Peripheral blood mononuclear cell (primary cell): ENCODE measurements around the gene ANAPC10.

- PRO-cap, 8 experiments: no peak in any of the 8 experiments
These were observed 174.4 kb upstream of the TBC1D9 start for GRCh38 chr4:140930454-140931129.

GRCh38 chr4:141016016-141016726, 117.1 kb downstream of the RNF150 start:
- PRO-cap, 8 experiments: no peak in any of the 8 experiments

- PRO-cap, 8 experiments: no peak in any of the 8 experiments
These were observed 10.6 kb downstream of the ZNF330 start for GRCh38 chr4:141231135-141231755.

DNA sequence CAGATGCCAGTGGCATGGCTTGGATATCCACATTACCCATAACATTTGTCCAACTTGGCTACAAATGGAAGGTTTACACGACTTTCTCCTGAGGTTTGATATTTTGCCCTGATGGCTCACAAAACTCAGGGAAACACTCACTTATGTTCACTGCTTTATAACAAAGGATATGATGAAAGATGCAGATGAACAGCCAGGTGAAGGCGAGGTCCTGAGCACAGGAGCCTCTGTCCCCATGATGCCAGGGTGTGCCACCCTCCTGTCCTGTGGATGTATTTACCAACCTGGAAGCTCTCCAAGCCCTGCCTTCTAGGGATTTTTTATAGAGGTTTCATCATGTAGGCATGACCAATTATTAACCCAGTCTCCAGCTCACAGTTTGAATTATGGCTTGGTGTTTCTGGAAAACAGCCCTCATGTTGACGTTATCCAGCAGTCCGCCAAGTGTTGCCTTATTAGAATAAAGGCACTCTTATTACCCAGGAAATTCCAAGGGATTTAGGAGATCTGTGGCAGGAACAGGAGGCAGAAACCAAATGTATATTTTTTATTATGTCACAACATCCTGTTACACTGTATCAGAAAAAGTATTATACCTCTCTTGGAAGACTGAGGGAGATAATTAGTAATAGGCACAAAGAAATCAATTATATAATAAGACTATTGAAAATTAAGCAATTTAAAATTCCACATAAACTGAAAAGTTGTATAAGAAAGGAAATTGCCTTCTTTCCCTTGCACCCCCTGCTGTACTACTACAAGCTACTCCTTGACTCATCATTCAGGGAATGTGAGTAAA, 129.5 kb downstream of the ZNF330 start:
- PRO-cap, 8 experiments: no peak in any of the 8 experiments

- PRO-cap, 8 experiments: no peak in any of the 8 experiments
These were observed 216.9 kb downstream of the IL15 start for GRCh38 chr4:141853157-141853794.

DNA sequence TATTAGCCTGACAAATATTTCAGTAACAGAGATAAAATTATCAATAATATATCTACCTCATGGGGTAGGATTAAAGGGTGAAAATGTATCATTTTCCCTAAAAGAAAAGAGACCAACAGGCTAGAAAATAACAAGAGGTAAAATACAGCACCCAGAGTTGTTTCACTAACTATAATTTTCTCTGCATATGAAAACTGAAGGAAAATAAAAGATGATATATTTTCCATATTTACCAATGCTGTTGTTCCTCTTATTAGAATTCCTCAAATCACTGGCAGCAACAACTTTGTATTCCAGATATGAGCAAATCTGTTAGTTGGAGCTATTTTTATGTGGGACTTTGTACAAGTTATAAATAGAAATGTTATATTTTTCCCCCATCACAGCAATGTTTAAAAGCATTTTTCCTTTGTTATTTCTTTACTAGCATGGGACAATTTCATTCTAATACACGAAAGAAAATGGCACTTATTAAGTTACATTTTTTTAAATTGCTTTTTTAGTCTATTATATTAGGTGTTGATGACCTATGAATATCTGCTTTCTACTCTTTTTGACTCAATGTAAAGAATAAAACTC, 540.4 kb downstream of the INPP4B start:
- PRO-cap, 8 experiments: no peak in any of the 8 experiments

- PRO-cap, 8 experiments: no peak in any of the 8 experiments
These were observed 115.8 kb upstream of the INPP4B start for GRCh38 chr4:142961841-142962313.

DNA sequence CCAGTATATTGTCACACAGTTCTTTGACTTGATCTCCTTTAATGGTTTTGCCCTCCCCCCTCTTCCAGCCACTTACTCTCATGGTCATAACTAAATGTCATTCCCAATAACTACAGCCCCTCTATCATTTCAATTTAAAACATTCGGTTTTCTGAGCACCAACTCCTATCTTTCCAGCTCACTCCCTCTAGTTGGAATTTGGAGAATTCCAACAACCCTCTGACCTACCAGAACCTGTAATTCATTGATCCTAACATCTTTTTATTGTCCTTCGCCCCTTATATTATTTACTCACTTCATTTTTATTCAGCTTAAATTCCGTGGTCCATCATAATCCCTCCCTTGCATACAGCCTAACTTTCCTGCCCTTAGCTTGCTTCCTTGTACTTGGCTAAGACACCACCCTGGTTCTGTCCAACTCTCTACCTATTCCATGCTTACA, 21.6 kb upstream of the USP38 start:
- PRO-cap, 8 experiments: peak in 2 of 8 experiments; most common plus-strand start position 202 of the sequence (in 2)

DNA sequence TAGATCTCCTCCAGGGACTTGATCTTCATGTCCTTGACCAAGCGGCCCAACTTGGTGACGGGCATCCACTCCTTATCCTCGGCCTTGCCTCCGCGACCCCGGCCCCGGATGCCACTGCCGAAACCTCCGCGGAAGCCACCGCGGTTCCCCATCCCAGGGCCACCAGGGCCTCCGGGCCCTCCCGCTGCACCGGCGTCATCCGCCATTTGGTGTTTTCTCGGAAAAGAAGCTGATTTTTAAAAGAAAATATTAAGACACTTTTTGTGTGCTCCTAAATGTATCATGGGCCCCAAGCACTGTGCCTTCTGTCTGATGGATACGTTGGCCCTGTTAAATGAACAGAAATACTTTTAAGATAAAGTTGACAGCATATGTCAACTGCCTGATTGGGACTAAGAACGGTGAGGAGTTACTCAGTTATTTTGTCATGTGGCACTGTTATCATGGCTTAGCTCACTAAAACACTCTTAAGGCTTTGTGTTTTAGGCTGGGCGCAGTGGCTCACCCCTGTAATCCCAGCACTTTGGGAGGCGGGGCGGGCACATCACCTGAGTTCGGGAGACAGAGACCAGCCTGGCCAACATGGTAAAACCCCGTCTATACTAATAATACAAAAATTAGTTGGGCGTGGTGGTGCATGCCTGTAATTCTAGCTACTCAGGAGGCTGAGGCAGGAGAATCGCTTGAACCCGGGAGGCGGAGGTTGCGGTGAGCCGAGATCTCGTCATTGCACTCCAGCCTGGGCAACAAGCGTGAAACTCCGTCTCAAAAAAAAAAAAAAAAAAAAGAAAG, 13.4 kb downstream of the GAB1 start:
- PRO-cap, 8 experiments: no peak in any of the 8 experiments

- PRO-cap, 8 experiments: no peak in any of the 8 experiments
These were observed 66.0 kb downstream of the GAB1 start for GRCh38 chr4:143402479-143403208.

GRCh38 chr4:143420244-143420643, 83.6 kb downstream of the GAB1 start:
- PRO-cap, 8 experiments: no peak in any of the 8 experiments

- PRO-cap, 8 experiments: no peak in any of the 8 experiments
These were observed 81.8 kb upstream of the SMARCA5 start for GRCh38 chr4:143431501-143432249.

- PRO-cap, 8 experiments: peak in 8 of 8 experiments; most common plus-strand start chr4:143514943 (in 6); most common minus-strand start chr4:143514854 (in 4)
These were observed 1.1 kb downstream of the SMARCA5 start for GRCh38 chr4:143514403-143515206.

- PRO-cap, 8 experiments: peak in 8 of 8 experiments; most common plus-strand start chr4:145098288 (in 6); most common minus-strand start chr4:145098192 (in 5)
These were observed at the start of gene ANAPC10 for GRCh38 chr4:145097559-145098413. Gene ANAPC10 (minus strand): TSS chr4:145098196.

GRCh38 chr4:145098414-145099241, 517 bp downstream of the ABCE1 start:
- PRO-cap, 8 experiments: peak in 3 of 8 experiments; most common plus-strand start chr4:145098565 (in 1); most common minus-strand start chr4:145098571 (in 1)

DNA sequence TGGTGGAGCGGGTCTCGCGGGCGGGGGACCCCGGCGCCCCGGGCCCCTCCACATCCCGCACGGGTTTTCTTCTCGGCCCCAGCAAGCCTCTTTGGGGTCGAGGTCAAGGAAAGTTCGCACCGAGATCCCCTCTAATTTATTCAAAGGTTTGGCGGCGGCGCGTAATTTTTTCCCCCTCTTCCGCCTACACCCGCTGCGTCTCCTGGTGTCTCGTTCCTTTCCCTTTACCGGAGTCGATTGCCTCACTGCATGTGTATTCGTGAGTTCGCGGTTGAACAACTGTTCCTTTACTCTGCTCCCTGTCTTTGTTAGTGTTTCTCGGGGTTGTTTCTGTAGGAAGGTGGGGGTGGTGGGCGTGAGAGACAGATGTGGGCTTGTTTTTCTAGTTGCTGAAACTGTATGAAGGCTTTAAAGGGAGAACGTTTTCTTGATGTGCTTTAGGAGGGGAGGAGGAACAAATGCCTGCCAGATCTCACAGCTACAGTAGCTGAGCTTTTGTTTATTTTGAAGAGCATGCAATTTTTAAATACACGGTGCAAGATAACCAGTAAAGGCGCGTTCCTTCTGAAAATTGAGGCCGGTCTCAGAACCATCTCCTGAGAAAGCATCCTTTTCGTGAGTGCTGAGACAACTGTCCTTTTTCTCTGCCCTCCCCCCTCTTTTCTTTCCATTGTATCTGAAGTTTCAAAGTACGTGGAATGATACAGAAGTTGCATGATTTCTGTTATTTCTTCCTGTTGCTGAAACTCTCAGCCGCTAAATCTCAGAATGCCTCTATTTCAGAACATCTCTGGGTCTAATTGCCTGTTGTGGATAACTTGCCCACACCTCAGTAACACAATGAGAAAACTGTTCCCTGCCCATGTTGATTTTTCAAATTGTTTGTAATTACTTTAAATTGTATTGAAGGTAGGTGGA, 1.2 kb downstream of the SMAD1 start:
- PRO-cap, 8 experiments: peak in 2 of 8 experiments; most common plus-strand start position 245 of the sequence (in 1); most common minus-strand start position 204 of the sequence (in 2)

GRCh38 chr4:145532947-145533402, 51.3 kb downstream of the SMAD1 start:
- PRO-cap, 8 experiments: no peak in any of the 8 experiments

DNA sequence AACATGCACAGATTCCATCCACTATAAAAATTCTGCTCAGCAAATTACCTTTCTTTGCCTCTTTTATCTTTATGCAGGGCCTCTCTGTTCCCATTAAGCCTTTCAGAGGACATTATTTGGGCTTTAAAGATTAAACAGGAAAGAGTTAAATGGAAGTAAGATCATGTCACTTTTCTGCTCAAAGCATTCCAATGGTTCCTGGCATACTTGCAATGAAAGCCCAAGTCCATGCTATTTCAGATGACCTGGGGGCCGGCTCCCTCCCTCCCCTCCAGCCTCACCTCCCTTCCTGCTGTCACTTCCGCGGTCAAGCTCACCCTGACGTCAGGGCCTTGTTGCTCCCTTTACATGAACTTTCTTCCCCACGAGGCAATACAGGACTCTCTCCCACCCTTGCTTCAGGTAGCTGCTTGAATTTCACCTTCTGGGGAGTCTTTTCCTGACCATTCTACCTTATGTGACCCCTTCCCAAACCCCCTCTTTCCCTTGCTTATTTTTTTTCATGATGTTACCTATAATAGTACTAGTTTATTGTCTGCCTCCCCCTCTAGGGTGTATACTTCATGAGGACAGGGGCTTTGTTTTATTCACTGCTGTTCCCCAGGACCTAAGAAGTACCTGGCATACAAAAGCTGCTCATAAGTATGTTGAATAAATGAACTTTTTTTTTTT, 125.7 kb downstream of the C4orf51 start:
- PRO-cap, 8 experiments: no peak in any of the 8 experiments

DNA sequence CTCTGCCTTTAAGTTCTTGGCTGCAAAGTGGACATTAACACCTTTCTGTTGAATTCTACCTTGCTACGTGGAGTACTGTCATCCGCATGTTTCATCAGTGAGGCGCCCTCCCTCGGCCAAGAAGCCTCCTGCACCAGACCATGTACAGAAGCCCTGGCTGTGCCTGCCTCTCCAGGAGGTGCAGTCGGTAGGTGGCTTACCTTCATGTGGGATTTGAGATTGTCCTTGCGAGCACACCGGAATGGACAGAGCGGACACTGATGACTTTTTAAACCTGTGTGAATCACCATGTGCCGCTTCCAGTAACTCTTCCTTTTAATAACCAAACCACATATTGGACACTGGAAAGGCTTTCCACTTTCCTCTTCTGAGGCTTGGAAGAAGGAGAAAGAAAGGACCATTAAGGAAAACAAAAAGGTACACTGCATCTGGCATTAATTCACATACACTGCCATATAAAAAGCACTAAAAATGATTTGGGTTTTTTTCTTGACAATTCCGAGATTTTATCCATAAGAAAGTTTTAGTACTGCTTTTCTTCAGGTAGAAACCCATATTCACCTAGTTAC, 46.5 kb downstream of the ZNF827 start:
- PRO-cap, 8 experiments: no peak in any of the 8 experiments

DNA sequence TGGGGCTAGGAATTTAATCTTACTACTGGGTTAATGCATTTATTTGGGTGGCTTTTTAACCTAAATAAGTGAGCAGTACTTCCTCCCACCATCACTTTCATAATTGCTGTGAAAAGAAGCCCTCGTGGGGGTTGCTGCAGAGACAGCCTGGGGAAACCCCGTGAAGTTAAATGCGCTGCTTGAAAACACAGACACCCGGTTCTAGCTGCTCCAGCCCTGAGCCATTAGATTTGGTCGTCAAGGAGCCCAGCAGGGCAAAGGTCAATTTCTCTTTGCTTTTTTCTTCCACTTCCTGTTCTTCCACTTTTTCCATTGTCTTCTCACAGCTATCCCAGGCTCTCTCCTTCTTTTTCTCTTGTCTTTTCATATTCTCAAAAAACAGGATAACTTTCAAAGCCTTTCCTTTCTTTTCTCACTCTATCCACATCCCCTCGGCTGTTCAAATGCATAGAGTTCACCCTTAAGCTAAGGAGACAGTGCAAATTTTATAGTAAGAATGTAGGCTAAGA, 91.4 kb upstream of the ZNF827 start:
- PRO-cap, 8 experiments: no peak in any of the 8 experiments